AG04449 (cell line): ENCODE results near the gene ENO1.

DNA sequence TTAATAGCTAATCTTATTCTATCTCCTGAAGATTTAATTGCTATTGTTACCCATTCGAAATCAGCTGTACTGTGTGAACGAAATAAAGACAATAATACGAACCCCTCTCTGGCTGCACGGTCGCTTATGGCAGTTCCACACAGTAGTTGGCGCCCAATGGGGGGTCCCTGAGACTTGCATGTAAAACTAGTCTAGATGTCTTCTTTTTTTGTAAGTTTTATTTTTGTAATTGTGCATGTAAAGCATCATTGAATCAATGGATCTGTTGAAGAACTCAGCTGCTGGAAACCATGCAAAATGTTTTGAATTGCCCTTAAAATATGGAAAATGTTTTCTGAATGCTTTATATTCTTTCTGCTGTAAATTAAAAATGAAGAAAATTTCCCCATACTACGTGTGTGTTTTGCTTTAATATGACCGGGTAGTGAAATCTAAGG lies 1.8 kb upstream of the VAMP3 start:
- RRBS, result no CpG with 5 or more reads among the region's 8 CpGs

DNA sequence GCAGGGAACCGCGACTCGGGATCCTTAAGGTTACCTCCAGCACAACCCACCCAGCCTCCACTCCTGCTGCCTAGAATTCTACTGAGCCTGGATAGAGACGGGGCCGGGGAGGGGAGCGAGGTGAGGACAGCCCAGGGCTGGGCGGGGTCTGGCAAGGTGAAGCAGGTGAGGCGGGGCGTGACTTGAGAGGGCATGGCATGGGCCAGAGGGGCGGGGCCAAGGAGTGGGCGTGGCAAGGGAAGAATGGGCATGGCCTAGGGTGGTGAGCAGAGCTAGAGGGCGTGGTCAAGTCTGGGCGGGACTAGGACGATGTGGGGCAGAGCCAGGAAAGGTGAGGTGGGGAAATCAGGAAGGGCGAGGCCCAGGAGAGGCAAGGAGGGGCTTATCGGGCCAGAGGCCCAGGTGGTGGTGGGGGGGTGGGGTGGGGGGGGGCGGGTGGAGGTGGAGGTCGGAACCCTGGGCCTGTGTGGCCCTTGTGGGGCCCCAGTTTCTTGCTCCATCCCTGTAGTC lies 32.7 kb upstream of the UTS2 start:
- RRBS, result no CpG with 5 or more reads among the region's 18 CpGs

GRCh38 chr1:8023108-8024325 lies 2.6 kb downstream of the ERRFI1 start:
- RRBS, result no CpG with 5 or more reads among the region's 13 CpGs

- RRBS, result no CpG with 5 or more reads among the region's 13 CpGs
Observed at GRCh38 chr1:8095940-8097087, 70.2 kb upstream of the ERRFI1 start.

GRCh38 chr1:8127601-8127813 lies 101.4 kb upstream of the ERRFI1 start:
- RRBS, result no CpG with 5 or more reads among the region's 1 CpG

- RRBS, result no CpG with 5 or more reads among the region's 10 CpGs
Observed at GRCh38 chr1:8133671-8134593, 107.8 kb upstream of the ERRFI1 start.

DNA sequence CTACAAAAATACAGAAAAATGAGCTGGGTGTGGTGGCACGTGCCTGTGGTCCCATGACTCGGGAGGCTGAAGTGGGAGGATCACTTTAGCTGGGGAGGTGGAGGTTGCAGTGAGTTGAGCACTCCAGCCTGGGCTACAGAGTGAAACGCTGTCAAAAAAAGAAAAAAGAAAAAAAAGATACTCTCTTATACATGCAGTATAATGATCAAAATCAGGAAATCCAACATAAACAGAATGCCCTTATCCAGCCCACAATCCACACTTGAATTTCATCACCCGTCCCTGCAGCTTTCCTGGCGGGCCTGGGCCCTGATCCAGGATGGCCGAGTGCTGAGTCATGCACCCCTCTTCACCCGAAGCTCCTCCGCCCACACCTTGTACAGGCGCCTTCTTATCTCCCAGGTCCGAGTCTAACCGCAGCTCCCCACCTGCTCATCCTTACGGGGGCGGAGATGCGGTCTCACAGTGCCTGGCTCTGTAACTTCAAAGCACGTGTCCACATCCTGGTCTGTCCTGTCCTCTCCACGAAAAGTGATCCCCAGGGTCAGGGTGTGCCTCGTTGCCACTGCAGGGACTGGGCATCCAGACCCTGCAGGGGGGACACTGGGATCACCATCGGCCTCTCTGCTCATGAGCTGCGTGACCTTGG lies 120.2 kb upstream of the SLC45A1 start:
- RRBS, result no CpG with 5 or more reads among the region's 19 CpGs

- RRBS, result no CpG with 5 or more reads among the region's 1 CpG
Observed at GRCh38 chr1:8258865-8259143, 59.1 kb upstream of the SLC45A1 start.

- RRBS, result no CpG with 5 or more reads among the region's 7 CpGs
Observed at GRCh38 chr1:8312205-8312756, 5.6 kb upstream of the SLC45A1 start.

DNA sequence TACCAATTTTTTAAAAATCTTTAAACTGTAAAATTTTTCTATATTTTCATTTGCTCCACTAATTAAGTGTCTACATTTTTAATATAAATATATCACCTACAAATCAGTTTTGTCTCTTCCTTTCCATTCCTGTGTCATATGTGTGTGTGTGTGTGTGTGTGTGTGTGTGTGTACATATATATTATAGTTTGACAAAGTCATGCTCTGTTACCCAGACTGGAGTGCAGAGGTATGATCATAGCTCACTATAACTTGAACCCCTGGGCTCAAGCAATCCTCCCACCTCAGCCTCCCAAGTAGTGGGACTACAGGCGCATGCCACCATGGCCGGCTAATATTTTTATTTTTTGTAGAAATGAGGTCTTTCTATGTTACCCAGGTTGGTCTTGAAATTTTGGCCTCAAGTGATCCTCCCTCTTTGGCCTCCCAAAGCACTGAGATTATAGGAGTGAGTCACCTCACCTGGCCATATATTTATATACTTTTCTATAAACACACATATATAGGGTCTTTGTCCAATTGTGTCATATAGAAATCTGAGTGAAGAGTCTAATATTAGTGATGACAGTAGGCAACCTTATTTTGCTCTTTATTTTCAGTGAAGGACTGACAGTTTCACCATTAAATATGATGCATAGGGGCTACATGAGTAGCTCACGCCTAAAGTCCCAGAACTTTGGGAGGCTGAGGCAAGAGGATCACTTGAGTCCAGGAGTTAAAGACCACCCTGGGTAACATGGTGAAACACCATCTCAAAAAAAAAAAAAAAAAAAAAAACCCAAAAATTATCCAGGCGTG lies 82.4 kb downstream of the SLC45A1 start:
- RRBS, result no CpG with 5 or more reads among the region's 4 CpGs

GRCh38 chr1:8419036-8419392 lies 101.1 kb downstream of the SLC45A1 start:
- RRBS, result no CpG with 5 or more reads among the region's 3 CpGs

DNA sequence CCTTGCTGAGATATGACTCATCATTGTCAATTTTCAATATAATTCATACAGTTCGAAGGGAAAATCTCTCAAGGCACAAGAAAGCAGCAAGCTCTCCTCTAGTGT lies 106.4 kb downstream of the SLC45A1 start:
- RRBS, result no CpG with 5 or more reads among the region's 1 CpG

GRCh38 chr1:8525119-8525597 lies 207.2 kb downstream of the SLC45A1 start:
- RRBS, result no CpG with 5 or more reads among the region's 7 CpGs

GRCh38 chr1:8604113-8604703 lies 213.2 kb downstream of the RERE start:
- RRBS, result no CpG with 5 or more reads among the region's 5 CpGs

DNA sequence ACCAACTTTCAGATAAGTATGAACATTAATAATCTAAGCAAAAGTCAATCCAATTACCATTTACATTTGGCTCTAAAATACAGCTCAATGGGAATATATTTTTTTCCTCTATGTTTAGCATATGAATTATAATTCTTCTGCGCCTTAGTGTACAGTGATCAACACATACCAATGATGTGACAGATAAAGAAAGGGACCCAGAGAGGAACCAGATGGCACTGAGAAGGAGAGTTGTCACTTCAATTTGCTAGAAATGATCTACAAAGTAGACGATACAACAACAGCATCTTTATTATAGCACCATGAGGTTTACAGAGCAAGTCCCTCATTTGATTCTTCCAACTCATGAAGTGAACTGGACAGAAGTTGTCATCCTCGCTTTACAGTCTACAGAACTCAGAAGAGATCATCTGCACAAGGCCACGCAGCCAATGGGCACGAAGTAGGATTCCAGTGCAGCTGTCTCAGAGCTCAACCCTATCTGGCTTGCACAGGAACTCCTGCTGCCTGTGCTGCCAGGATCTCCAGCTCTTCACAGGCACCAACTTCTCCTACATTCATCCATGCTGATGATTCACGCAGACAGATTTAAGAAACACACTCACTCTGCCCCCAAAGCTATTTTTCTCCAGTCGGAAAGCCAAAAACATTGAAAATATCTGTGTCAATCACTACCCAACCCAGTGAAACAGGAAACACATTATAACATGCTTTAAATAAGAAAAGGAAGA lies 157.2 kb downstream of the RERE start:
- RRBS, result no CpG with 5 or more reads among the region's 7 CpGs

DNA sequence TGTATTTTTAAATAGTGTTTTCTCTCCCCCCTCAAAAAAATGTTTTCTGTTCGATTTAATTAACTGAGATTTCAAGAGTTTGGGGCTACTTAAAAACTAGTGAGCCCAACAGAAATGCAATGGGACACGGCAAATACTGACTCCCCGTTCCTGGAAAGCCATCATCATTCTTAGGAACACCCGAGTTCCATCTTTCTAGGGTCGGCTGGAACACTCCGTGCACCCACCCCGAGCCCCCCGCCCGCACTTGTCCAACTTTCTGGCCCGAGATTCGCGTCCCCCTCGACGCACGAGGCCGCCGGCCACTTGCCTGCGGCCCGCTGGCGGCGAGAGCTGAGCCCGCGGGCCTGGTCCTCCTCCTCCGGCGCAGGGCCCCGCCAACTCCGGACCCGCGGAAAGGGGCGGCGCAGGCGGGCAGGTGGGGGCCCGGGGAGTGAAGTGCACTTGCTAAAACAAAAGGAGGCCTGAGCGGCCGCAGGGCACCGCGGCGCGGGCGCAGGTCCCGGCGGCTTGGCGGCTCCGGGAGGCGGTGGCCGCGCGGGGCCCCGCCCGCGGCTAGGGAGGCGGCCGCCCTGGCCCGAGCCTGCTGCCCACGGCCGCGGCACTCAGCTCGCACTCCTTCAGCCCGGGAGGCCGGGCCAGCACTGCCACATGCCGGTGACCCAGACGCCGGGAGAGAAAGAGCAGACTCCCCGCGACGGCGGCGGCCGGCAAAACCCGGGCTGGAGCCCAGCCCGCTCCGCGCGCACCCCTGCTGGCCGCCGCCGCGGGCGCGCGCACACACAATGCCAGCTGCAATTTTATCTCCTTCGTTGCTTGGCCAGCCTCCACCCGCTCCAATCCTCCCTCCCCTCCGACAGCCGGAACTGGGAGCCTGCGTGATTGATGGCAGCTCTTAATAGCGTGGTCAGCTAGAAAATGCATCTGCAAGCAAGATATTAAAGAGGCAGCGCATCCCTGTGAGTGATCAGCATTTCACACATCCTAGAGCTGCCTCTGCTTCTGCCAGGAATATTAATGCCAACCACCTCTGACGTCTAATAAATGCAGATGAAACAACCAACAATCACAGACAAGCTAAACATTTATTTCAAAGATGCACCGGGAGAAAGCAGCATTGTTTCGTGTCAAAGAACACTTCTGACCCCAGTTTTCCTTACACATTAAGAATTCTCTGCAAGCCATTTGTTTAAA lies 114.3 kb downstream of the RERE start:
- RRBS, result 1% methylated on average over 35 of the region's 91 CpGs

GRCh38 chr1:8825983-8826373 lies 8.5 kb upstream of the RERE start:
- RRBS, result 2% methylated on average over 2 of the region's 9 CpGs

GRCh38 chr1:8867893-8868394 lies 10.5 kb downstream of the ENO1 start:
- RRBS, result no CpG with 5 or more reads among the region's 4 CpGs

DNA sequence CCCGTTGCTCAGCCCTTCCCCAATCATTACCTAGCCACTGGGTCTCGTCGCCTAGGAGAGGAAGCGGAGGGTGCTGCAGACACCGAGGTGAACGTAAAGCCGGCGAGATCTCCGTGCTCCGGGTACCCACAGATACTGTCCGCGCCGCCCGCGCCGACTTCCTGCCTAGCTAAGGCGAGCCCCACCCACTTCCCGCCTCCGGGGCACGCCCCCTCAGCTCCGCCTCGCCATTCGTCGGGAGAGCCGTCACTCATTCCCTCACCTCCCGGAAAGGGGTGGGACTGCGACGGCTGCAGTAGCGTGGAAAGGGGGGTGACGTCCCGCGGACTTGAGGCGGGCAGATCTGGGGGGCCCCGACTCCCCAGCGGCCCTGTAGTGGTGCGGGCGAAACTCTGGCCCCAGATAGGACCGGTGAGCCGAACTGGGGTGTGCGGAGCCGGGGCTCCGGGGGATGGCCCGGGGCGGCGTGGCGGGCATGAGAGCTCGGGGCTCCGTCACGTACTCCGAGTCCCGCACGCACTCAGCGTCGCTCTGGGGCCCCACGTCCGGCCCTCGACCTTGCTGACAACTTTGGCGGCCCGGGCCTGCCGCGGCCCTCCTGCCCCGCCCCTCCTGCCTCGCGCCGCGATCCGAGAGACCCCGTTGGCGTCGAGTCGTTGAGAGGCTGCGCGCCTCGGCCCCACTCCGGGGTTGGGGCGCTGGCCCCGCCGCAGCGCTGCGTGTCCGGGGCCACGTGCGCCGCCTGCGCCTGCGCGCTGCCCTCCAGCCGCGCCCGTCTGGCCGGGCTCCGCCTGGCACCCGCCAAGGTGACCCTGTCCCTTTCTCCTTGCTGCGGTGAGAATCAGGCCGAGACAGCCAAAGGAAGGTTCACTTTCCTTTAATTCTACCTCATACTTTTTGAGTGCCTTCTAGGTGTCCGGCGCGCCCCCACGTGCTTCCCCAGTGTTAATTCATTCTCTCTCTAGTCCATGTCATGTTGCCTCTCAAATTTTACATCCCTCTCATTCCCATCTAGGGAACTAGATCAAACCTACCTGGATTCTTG lies at the start of gene ENO1:
Gene ENO1, minus strand, starts transcription at position 137 of the 1,045 bp plus-strand sequence.
- RRBS, result 2% methylated on average over 51 of the region's 99 CpGs